GM12878 (cell line): ENCODE measurements around a stretch of chr6.

DNA sequence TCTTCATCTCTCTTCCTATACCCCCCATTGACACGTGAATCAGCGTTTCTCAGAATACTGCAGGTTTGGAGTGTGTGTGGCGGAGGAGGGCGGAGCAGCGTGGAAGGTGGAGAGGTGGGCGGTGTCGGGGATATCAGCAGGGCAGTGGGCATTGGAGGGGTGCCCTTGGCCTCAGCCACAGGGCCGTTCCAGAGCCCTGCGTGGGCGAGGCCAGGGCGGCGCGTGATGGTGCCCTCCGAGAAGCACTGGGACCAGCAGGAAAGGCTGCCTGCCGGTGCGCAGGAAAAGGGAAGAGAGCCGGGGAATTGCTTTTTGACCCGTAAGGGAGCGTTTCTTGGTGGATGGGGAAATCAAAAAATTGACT lies 82.8 kb upstream of the DUSP22 start:
- RAMPAGE, long total RNA = no peak
- RRBS, 2 experiments = under 1% methylated on average over 3 of the region's 19 CpGs; no CpG with 5 or more reads in 1 of the 2 experiments
CAGE:
- cytosol, long polyA minus RNA = no peak
- cytosol, long polyA plus RNA = no peak
- long polyA plus RNA = no peak
- nucleolus, long total RNA = no peak
- nucleus, long polyA plus RNA = no peak
- nucleus, long total RNA = no peak

DNA sequence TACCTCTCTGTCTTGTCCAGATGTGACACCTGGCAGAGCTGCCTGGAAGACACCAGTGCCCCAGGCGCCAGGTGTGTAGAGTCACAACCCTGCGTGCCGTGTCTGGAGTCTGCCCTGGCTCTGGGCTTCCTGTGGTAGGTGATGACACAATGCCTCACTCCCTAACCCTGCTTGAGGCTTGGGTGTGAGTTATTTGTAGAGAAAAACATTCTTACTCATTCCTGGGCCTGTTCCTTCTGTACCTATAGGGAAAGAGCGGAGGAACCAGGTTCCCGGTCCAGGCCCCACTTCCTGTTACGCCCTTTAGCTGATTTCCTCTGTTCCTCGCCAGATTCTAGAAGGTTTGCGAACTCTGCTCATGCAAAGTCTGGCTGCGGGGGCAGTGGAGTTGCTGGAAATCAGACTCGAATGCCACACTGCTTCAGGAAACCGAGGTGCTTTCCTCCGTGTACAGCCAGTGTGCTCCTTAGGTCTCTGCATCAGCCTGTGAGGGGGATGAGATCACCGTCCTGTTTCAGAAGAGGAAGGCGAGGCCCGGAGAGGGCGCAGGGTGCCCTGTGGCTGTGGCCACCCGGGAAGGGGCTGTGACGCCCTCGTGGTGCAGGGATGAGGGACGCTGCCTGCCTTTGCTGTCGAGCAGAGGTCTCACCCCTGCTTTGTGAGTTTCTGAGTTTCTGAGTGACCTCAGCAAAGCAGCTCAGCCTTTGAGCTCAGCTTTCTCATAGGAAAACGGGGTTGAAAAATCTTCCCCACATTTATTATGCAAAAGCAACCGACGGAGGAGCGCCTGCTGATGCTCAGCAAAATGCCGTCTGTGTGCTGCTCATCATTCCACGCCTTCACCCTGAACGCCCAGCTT lies 67.0 kb upstream of the DUSP22 start:
- RAMPAGE, long total RNA = no peak
- RRBS, 2 experiments = 15% methylated on average over 2 of the region's 28 CpGs; no CpG with 5 or more reads in 1 of the 2 experiments
CAGE:
- cytosol, long polyA minus RNA = no peak
- cytosol, long polyA plus RNA = no peak
- long polyA plus RNA = no peak
- nucleolus, long total RNA = start-site peak on the minus strand centred at position 163 of the sequence, 19 bp wide, 39 reads; start-site peak on the plus strand centred at position 337 of the sequence, 20 bp wide, 40 reads; start-site peak on the plus strand centred at position 514 of the sequence, 8 bp wide, 14 reads
- nucleus, long polyA plus RNA = no peak
- nucleus, long total RNA = no peak

DNA sequence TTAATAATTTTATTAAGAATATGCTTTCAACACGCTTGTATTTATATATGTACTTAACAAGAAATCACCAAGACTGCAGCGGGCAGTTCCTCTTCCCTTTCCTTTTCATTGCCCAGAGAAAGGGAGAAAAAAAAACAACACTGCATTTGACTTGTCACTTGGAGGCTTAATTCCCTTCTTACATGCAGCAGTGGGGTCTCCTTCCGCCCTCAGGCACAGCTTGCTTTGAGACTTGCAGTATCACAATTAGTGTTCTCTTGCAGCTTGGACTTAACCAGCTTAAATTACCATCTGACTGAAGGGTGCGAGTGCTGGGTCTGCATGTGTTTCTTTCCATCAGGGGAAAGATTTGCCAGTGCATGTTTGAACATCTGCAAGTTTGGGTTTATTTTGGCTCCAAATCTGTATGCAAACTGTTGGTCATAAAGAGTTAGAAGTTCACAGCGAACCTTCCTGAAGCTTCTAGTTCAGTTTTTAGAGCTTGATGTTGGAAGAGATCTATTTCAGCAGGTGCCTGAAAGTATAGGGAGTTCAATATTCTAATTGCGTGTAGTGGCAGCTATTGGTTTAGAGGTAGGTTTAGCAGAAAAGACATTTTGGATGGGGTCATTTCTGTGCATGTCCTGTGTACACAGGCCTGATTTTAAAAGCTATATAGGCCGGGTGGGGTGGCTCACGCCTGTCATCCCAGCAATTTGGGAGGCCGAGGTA lies 35.7 kb upstream of the IRF4 start:
- RAMPAGE, long total RNA = no peak
- RRBS, 2 experiments = no CpG with 5 or more reads among the region's 9 CpGs
CAGE:
- cytosol, long polyA minus RNA = no peak
- cytosol, long polyA plus RNA = no peak
- long polyA plus RNA = no peak
- nucleolus, long total RNA = no peak
- nucleus, long polyA plus RNA = no peak
- nucleus, long total RNA = no peak

GRCh38 chr6:356836-357332 lies 34.7 kb upstream of the IRF4 start:
- RAMPAGE, long total RNA = no peak
- RRBS, 2 experiments = no CpG with 5 or more reads among the region's 13 CpGs
CAGE:
- cytosol, long polyA minus RNA = no peak
- cytosol, long polyA plus RNA = no peak
- long polyA plus RNA = no peak
- nucleolus, long total RNA = no peak
- nucleus, long polyA plus RNA = no peak
- nucleus, long total RNA = no peak

- RAMPAGE, long total RNA = no peak
- RRBS, 2 experiments = 1 to 2% methylated on average over 35 to 43 of the region's 126 CpGs
CAGE:
- cytosol, long polyA minus RNA = no peak
- cytosol, long polyA plus RNA = start-site peak on the plus strand at chr6:393175-393217, 117 and 68 reads in 2 replicates; start-site peak on the plus strand at chr6:393323-393350, 51 and 65 reads in 2 replicates
- long polyA plus RNA = start-site peak on the plus strand at chr6:393267-393351, 114 and 74 reads in 2 replicates
- nucleolus, long total RNA = no peak
- nucleus, long polyA plus RNA = no peak
- nucleus, long total RNA = no peak
Observed at GRCh38 chr6:392456-393527, 1.2 kb downstream of the IRF4 start.

GRCh38 chr6:403456-404305 lies 12.1 kb downstream of the IRF4 start:
- RAMPAGE, long total RNA = no peak
- RRBS, 2 experiments = no CpG with 5 or more reads among the region's 18 CpGs
CAGE:
- cytosol, long polyA minus RNA = no peak
- cytosol, long polyA plus RNA = no peak
- long polyA plus RNA = no peak
- nucleolus, long total RNA = no peak
- nucleus, long polyA plus RNA = no peak
- nucleus, long total RNA = no peak

DNA sequence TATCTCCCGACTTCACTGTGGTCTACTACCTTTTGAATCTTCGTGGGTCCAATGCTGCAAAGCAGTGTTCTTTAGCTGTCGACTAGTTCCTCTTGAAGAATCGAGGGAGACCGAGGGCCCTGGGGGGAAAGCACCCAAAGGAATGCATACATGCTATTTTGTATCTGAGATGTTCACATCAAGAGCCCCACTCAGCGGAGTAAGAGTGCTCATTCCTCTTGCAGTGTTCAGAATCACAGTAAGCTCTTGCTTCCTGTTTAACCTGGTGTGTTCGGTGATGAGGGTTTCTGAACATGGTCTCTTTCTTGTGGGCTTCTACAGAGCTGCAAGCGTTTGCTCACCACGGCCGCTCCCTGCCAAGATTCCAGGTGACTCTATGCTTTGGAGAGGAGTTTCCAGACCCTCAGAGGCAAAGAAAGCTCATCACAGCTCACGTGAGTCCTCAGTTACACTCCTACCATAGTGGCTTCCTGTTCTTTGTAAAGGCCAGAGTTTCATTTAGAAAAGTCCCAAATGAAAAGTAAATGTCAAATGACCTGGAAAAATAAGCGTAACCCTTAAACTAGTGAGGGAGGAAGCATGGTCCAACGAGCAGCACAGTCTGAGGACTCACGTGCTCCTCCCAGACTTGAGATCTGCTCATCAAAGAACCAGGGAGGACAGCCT lies 13.3 kb downstream of the IRF4 start:
- RAMPAGE, long total RNA = no peak
- RRBS, 2 experiments = no CpG with 5 or more reads among the region's 14 CpGs
CAGE:
- cytosol, long polyA minus RNA = no peak
- cytosol, long polyA plus RNA = no peak
- long polyA plus RNA = no peak
- nucleolus, long total RNA = no peak
- nucleus, long polyA plus RNA = no peak
- nucleus, long total RNA = no peak

DNA sequence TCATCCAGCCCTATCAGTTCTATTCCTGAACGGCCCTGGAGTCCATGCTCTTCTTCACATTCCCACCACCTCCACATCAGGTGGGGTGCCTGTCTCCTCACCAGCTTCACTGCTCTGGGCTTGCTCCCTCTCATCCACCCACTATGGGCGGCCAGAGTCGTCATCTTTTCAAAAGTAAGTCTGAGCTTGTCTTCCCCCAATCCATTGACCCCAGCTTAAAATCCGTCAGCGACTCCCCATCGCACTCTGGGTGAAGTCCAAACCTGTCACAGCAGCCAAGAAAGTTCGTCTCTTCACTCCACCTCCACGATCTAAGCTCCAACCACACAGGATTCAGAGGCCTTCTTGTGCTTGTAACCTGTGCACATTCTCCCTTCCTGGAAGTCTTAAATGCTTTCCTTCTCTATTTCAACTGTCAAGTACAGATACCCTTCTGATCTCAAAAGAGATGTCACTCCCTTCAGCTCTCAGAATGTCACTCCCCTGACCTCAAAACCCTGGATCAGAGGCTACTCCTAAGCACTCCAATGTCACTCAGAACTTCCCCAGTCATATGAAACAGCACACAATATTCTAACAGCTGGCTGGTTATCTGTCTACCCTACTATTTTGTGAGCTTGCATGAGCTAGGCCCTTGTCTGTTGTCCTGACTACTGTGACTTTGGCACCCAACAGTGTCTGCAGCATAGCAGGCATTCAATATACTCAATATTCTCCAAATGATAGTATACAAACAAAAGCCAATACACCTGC lies 65.7 kb downstream of the HUS1B start:
- RAMPAGE, long total RNA = no peak
- RRBS, 2 experiments = no CpG with 5 or more reads among the region's 8 CpGs
CAGE:
- cytosol, long polyA minus RNA = no peak
- cytosol, long polyA plus RNA = no peak
- long polyA plus RNA = no peak
- nucleolus, long total RNA = no peak
- nucleus, long polyA plus RNA = no peak
- nucleus, long total RNA = no peak

- RAMPAGE, long total RNA = no peak
- RRBS, 2 experiments = no CpG with 5 or more reads among the region's 16 CpGs
CAGE:
- cytosol, long polyA minus RNA = no peak
- cytosol, long polyA plus RNA = no peak
- long polyA plus RNA = no peak
- nucleolus, long total RNA = no peak
- nucleus, long polyA plus RNA = no peak
- nucleus, long total RNA = no peak
Observed at GRCh38 chr6:659609-660714, 3.1 kb upstream of the HUS1B start.

GRCh38 chr6:706082-706647 lies 13.2 kb upstream of the EXOC2 start:
- RAMPAGE, long total RNA = no peak
- RRBS, 2 experiments = no CpG with 5 or more reads among the region's 8 CpGs
CAGE:
- cytosol, long polyA minus RNA = no peak
- cytosol, long polyA plus RNA = no peak
- long polyA plus RNA = no peak
- nucleolus, long total RNA = no peak
- nucleus, long polyA plus RNA = no peak
- nucleus, long total RNA = no peak

GRCh38 chr6:836113-836693 lies 143.3 kb upstream of the EXOC2 start:
- RAMPAGE, long total RNA = no peak
- RRBS, 2 experiments = no CpG with 5 or more reads among the region's 3 CpGs
CAGE:
- cytosol, long polyA minus RNA = no peak
- cytosol, long polyA plus RNA = no peak
- long polyA plus RNA = no peak
- nucleolus, long total RNA = no peak
- nucleus, long polyA plus RNA = no peak
- nucleus, long total RNA = no peak

GRCh38 chr6:1131485-1132143 lies 180.3 kb upstream of the FOXQ1 start:
- RAMPAGE, long total RNA = no peak
- RRBS, 2 experiments = no CpG with 5 or more reads among the region's 6 CpGs
CAGE:
- cytosol, long polyA minus RNA = no peak
- cytosol, long polyA plus RNA = no peak
- long polyA plus RNA = no peak
- nucleolus, long total RNA = no peak
- nucleus, long polyA plus RNA = no peak
- nucleus, long total RNA = no peak

GRCh38 chr6:1824048-1824778 lies 214.5 kb downstream of the FOXC1 start:
- RAMPAGE, long total RNA = no peak
- RRBS, 2 experiments = no CpG with 5 or more reads among the region's 9 CpGs
CAGE:
- cytosol, long polyA minus RNA = no peak
- cytosol, long polyA plus RNA = no peak
- long polyA plus RNA = no peak
- nucleolus, long total RNA = no peak
- nucleus, long polyA plus RNA = no peak
- nucleus, long total RNA = no peak

GRCh38 chr6:1884170-1884679 lies 274.5 kb downstream of the FOXC1 start:
- RAMPAGE, long total RNA = no peak
- RRBS, 2 experiments = no CpG with 5 or more reads among the region's 2 CpGs
CAGE:
- cytosol, long polyA minus RNA = no peak
- cytosol, long polyA plus RNA = no peak
- long polyA plus RNA = no peak
- nucleolus, long total RNA = no peak
- nucleus, long polyA plus RNA = no peak
- nucleus, long total RNA = no peak

- RAMPAGE, long total RNA = no peak
- RRBS, 2 experiments = no CpG with 5 or more reads among the region's 1 CpG
CAGE:
- cytosol, long polyA minus RNA = no peak
- cytosol, long polyA plus RNA = no peak
- long polyA plus RNA = no peak
- nucleolus, long total RNA = no peak
- nucleus, long polyA plus RNA = no peak
- nucleus, long total RNA = no peak
Observed at GRCh38 chr6:2034960-2035644, 210.3 kb downstream of the GMDS start.

DNA sequence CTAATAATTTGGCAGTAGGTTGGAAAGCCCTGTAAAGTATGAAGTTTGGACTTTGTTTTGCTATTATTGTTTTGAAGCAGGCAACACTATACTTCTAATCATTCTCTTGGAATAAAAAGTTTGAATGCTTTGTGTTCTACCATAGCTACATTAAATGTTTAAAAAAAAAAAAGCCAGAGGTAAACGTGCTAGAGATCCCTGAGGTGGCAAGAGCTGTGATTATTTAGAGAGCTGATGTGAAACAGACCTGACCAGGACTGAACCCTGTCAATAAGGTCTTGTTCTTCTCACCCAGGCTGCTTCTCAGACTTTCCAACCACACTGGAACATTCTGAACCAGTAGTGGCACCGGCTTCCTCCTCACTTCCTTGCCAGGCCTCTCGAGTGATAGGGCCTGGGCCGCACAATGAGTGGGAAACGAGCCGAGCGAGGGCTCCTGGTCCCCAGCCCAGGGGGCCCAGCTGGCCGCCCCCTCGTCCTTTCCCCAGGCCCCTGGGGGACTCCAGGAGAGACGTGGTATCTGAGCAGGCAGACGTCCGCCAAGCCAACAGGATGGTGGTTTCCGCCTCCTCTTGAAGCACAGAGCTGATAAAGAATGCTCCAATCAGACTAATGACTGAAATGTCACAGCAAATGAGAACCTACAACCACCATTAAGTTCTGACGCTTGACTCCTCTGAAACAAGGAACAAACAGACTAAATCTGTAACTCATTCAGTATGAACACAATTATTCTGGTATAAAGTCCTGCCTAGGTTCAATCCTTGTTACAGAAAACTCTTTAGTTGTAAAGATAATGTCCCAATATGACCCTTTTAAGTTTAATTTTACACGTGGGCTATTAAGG lies 117.9 kb downstream of the GMDS start:
- RAMPAGE, long total RNA = no peak
- RRBS, 2 experiments = no CpG with 5 or more reads among the region's 15 CpGs
CAGE:
- cytosol, long polyA minus RNA = no peak
- cytosol, long polyA plus RNA = no peak
- long polyA plus RNA = no peak
- nucleolus, long total RNA = no peak
- nucleus, long polyA plus RNA = no peak
- nucleus, long total RNA = no peak

GRCh38 chr6:2259090-2259433 lies 13.7 kb upstream of the GMDS start:
- RAMPAGE, long total RNA = no peak
- RRBS, 2 experiments = no CpG with 5 or more reads among the region's 4 CpGs
CAGE:
- cytosol, long polyA minus RNA = no peak
- cytosol, long polyA plus RNA = no peak
- long polyA plus RNA = no peak
- nucleolus, long total RNA = no peak
- nucleus, long polyA plus RNA = no peak
- nucleus, long total RNA = no peak

DNA sequence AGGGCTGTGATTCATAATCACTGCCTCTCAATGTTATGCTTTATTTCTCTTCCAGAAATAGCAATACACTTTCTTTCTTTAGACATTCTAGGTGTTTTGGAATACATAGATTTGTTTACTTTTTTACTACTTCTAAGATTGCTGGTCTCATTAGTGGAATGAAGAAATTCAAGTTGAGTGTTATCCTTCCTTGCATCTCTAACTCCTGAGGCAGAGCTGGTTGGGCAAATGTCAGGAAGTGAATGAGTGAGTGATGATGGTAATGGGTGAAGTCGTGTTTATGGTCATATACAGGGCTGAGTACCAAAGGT lies 196.7 kb upstream of the GMDS start:
- RAMPAGE, long total RNA = no peak
- RRBS, 2 experiments = no CpG with 5 or more reads among the region's 1 CpG
CAGE:
- cytosol, long polyA minus RNA = no peak
- cytosol, long polyA plus RNA = no peak
- long polyA plus RNA = no peak
- nucleolus, long total RNA = no peak
- nucleus, long polyA plus RNA = no peak
- nucleus, long total RNA = no peak

DNA sequence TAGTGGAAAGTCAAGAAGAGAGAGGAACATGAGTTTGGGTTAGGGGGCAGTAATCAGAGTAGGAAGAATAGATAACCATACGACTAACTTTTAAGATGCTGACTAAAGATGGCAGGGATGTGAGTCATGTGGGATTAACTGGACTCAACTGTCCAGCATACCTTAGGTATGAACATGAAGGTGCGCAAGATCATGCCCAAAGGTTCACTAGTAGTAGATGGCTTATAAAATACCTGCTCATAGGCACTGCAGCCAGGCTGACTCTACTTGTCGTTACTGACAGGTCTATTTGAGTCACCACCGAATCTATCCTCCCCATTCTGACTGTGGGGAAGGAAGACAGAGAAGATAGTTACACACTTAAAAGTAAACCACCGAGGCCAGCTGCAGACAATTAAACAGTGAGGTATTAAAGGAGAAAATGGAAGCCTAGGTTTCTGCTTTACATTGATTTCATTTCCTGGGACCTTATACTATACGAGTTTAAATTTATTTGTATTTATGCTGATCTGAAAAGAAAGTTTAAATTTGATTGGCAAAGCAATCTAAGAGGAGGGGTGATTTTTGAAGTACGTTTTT lies 4.2 kb upstream of the WRNIP1 start:
- RAMPAGE, long total RNA = no peak
- RRBS, 2 experiments = no CpG with 5 or more reads among the region's 7 CpGs
CAGE:
- cytosol, long polyA minus RNA = no peak
- cytosol, long polyA plus RNA = no peak
- long polyA plus RNA = no peak
- nucleolus, long total RNA = no peak
- nucleus, long polyA plus RNA = no peak
- nucleus, long total RNA = no peak

DNA sequence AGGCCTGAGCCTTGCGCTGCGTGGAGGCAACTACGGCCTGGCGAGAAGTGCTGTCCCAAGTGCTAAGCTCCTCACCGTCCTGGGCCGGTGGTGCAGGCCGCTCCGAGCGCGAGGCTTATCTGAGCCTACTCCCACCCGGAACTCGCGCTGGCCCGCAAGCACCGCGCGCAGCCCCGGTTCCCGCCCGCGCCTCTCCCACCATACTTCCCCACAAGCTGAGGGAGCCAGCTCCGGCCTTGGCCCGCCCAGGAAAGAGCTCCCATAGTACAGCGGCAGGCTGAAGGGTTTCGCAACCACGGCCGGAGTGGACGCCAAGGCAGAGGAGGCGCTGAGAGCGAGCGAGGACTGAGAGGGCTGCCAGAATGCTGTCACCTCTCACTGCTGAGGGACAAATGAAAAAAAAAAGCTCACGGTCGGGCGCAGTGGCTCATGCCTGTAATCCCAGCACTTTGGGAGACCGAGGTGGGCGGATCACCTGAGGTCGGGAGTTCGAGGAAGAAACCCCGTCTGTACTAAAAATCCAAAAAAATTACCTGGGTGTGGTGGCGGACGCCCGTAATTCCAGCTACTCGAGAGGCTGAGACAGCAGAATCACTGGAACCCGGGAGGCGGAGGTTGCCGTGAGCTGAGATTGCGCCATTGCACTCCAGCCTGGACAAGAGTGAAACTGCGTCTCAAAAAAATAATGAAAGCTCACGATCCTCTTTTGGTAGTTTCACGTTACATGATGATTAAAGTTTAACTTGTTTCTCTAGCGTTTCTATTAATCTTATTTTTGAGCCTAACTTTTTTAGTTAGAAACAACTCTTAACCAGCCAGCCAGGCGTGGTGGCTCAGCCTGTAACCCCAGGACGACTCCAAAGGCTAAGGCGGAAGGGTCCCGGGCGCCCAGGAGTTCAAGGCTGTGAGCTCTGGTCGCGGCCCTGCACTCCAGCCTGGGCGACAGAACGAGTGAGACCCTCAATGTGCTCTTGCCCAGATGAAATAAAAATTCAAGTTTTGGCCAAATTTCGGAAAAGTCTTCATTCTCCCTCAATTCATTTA lies 1.4 kb upstream of the WRNIP1 start:
- RAMPAGE, long total RNA = no peak
- RRBS, 2 experiments = 93 to 94% methylated on average over 12 of the region's 61 CpGs
CAGE:
- cytosol, long polyA minus RNA = no peak
- cytosol, long polyA plus RNA = no peak
- long polyA plus RNA = no peak
- nucleolus, long total RNA = no peak
- nucleus, long polyA plus RNA = no peak
- nucleus, long total RNA = no peak